Karpas-422 (cell line): ENCODE data around the genes EEF1E1, TMEM14B and ELOVL2.

GRCh38 chr6:7166112-7167244, 58.7 kb downstream of the RREB1 start:
- PRO-cap, result no peak
- RAMPAGE, long total RNA, result no peak

DNA sequence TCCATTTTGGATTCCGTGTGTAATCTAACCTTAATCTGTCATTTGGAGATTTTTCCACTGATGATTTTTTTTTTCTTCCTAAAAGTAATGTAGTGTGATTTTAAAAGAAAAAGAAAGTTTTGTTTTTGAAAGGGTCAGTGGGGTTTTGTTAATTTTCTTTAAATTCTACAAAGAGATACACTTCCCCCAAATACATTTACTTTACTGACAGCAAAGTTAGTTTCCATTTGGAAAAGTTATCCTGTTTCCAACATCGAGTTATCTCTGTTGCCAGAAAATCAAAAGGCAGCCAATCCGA, 92.7 kb downstream of the SSR1 start:
- PRO-cap, result no peak
- RAMPAGE, long total RNA, result no peak

GRCh38 chr6:7445612-7446535, 56.3 kb downstream of the RIOK1 start:
- PRO-cap, result no peak
- RAMPAGE, long total RNA, result no peak

DNA sequence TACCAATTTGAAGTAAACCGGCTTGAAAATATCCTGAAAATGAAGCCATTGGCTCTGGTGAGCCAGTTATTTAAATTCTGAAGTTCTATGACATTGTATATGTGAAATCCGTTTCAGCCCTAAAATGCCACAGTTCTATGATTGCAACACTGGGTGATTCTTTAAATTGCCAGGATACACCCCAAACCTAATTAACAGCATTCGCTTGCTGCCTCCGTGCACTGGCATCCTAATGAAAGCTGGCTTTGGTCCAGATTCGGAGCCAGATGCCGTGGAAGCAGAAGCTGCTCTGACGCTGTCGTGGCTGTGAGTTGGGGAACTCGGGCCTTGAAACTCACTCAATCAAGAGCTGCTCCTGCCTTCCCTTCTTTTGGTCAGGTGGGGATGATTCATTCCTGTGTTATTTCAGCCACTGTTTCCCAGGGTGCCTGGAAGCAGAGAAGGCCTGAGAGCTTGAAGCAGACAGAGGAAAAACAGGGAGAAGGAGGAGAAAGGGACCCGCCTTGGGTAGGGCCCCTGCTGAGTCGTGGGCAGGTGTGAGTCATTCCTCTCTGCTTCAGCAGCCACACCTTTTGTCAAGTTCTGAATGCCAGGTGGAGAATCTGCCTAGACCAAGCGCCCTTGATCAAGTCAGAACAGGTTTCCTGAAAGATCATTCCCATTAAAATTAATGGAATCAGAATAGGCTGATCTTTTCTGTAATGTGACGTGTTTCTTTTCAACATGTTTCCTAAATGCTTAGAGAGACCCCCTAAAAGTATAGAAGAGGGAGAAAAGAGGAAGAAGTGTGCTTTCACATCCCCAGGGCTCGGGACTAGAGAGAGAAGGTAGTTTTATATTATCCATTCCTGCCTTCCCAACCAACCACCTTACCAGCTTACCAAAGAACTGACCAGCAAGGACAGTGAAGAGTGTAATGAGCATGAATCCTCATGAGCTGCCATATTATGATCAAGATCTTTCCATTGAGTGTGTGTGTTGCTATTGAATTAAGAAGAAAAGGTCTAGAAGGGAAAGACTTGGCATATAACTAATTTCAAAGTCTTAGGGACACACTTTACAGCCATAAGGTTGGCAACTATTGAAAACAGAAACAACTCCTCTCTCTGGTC, 36.0 kb upstream of the DSP start:
- PRO-cap, result no peak
- RAMPAGE, long total RNA, result no peak

- PRO-cap, result no peak
- RAMPAGE, long total RNA, result no peak
Observed at GRCh38 chr6:7519453-7519791, 22.0 kb upstream of the DSP start.

- PRO-cap, result no peak
- RAMPAGE, long total RNA, result no peak
Observed at GRCh38 chr6:7568970-7569634, 20.9 kb upstream of the SNRNP48 start.

DNA sequence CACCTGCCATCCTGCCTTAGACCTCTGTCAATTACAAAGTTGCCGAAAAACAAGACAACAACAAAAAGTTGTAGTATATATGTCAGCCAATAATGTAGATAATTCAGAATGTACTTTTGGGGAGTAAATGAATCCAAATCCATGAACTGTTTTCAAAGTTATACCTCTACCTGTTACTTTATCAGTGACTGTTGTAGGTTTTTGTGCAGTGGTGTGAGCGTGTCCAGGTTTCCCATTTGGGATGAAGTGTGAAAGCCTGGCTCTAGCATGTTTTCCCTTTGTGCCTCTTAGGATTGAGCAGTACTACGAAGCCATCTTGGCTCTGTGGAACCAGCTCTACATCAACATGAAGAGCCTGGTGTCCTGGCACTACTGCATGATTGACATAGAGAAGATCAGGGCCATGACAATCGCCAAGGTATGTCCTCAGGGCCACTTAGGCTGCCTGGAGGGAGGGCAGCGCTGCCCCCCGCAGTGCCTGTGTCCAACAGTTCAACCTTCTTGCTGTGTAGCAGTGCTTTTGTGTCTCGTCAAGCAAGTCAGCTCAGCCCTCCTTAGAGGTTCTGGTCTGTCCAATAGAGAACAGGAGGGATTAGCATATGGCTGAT, 19.7 kb upstream of the SNRNP48 start:
- PRO-cap, result no peak
- RAMPAGE, long total RNA, result no peak

- PRO-cap, result unidirectional peak, plus-strand start at chr6:8102289; unidirectional peak, minus-strand start at chr6:8102432; bidirectional peak, plus-strand start at chr6:8102771, minus-strand start at chr6:8102548
- RAMPAGE, long total RNA, result start-site peak on the minus strand at chr6:8102519-8102565, 60 and 409 reads in 2 replicates
Observed at GRCh38 chr6:8101710-8102875, at the start of gene EEF1E1. Gene EEF1E1, minus strand, starts transcription at chr6:8102548.

GRCh38 chr6:8743362-8743648, 308.0 kb upstream of the SLC35B3 start:
- PRO-cap, result no peak
- RAMPAGE, long total RNA, result no peak

DNA sequence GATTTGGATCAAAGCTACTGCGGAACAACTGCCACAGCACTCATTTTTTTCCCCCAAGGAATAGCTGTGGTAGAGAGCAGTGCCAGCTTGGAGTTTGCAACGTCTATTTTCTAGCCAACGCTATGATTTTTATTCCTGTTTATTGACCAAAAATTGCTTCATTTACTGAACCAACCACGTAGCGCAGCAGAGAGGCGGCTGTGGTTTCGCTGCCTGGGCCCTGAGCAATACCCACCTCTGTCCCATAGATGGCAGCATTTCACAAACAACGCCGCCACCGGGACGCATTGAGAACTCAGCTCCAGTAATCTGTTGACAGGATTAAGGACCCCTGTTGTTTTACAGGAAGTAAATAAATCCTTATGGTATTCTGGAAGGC, 547.7 kb upstream of the SLC35B3 start:
- PRO-cap, result no peak
- RAMPAGE, long total RNA, result no peak

DNA sequence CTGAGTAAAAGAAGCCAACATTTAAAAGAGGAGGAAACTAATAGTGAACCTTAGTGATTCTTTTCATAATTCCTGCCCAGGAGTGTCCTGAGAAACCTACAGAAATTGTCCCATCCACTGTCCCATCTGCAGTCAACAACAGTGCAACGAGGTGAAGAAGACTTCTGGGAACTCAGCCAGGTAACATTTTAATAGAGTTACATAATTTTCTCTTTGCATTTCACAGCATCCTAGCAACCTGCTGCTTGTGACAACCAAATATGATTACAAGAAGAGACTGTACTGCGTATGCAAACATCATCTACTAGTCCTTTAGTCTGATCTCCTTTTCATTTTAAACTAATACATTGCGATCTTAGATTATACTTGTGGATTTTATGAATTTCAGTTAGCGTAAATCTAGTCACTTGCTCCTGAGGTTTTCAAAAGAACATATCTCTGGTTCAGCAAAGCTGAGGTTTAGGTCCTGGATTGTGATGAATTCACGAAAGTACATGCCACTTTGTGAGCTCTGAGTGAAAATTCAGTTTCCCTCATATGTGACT, 951.5 kb downstream of the TFAP2A start:
- PRO-cap, result no peak
- RAMPAGE, long total RNA, result no peak

- PRO-cap, result no peak
- RAMPAGE, long total RNA, result no peak
Observed at GRCh38 chr6:9596081-9596530, 818.8 kb downstream of the TFAP2A start.

DNA sequence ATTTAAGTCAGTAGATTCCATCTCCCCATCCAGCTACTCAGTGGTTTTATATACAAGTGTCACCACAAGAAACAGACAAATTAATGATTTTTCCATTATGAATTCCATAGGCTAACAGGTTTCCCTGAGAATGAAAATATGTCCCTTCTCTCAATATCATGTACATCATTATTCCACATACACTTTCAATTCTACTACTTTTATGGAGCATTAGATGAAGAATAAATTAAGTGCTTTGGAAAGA, 225.5 kb downstream of the TFAP2A start:
- PRO-cap, result no peak
- RAMPAGE, long total RNA, result no peak

DNA sequence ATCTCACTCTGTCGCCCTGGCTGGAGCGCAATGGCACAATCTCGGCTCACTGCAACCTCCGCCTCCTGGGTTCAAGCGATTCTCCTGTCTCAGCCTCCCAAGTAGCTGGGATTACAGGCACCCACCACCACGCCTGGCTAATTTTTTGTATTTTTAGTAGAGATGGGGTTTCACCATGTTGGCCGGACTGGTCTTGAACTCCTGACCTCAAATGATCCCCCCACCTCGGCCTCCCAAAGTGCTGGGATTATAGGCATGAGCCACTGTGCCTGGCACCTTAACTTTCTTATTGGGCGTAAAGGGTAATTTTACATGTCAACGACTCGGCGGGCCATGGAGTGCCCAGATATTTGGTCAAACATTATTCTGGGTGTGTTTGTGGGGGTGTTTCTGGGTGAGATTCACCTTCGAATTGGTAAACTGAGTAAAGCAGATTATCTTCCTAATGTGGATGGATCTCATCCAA, 35.3 kb upstream of the GCNT2 start:
- PRO-cap, result no peak
- RAMPAGE, long total RNA, result no peak

GRCh38 chr6:10531503-10531994, 10.4 kb downstream of the GCNT2 start:
- PRO-cap, result no peak
- RAMPAGE, long total RNA, result no peak

DNA sequence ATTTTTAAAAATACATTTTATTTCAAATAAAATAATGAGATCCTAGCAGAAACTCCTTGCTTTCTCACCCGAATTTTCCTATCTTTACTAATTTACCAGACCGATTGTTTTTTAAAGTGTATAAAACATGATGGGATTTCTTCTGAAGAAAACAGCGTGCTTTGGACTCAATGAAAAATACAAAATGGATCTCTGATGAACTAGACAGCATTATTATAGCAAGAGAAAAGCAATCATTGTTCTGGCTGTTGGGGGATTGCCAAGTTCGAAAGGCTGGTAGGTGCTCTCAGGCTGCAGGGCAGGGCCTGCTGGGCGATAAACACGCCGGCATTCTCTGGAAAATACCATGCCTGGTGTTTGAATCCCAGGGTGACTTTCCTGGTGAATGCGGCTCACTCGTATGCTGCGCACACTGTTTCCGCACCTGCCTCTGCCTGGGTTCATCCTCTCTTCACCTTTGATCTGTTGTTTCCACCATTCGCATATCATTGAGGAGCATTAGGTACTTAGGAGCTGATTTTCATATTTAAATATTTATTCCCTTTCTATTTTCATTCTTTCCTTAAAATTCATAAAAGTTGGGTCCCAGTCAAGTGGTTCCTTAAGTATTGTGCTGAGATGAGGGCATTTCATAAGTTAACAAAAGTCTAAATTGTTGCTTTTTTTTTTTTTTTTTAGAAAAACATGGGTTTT, 37.4 kb downstream of the GCNT2 start:
- PRO-cap, result no peak
- RAMPAGE, long total RNA, result no peak

DNA sequence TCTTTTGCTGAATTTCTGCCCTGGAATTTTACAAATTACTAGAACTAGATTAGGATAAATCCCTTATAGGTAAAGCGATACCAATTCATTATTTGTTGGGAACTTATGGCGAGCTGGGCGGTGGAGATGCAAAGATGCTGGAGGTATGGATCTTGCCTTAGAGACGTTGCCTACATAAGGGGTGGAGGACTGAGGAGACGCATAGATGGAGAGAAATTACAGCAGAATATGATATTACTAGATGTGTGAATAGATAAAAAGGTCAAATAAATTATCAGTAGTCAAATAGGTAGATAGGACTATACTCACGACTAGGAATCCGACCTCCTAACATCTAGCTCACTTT, 607 bp downstream of the PAK1IP1 start:
- PRO-cap, result unidirectional peak, plus-strand start at position 175 of the sequence
- RAMPAGE, long total RNA, result no peak

- PRO-cap, result bidirectional peak, plus-strand start at chr6:10747855, minus-strand start at chr6:10747495
- RAMPAGE, long total RNA, result start-site peak on the plus strand at chr6:10747766-10747860, 418 and 564 reads in 2 replicates
Observed at GRCh38 chr6:10747243-10747939, at the start of gene TMEM14B. Gene TMEM14B, plus strand, starts transcription at chr6:10747805.

- PRO-cap, result no peak
- RAMPAGE, long total RNA, result no peak
Observed at GRCh38 chr6:11044118-11045351, at the start of gene ELOVL2. Gene ELOVL2, minus strand, starts transcription at chr6:11044305.

DNA sequence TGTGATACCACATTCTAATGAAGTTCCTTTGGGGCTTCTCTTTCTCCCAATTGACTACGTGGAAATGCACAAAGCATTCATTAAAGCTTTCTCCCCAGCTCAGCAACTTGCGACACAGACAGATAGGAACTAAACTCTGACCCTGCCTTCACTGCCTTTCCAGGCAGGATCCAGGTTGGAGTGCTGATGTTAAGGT, 23.1 kb upstream of the ELOVL2 start:
- PRO-cap, result no peak
- RAMPAGE, long total RNA, result no peak